AG09319 (cell line): Measurements from ENCODE around the genes ATCAY, DAPK3 and PIAS4.

- RRBS = 74% methylated on average over 15 of the region's 42 CpGs
Observed at GRCh38 chr19:3578339-3579573, 6.0 kb downstream of the HMG20B start.

DNA sequence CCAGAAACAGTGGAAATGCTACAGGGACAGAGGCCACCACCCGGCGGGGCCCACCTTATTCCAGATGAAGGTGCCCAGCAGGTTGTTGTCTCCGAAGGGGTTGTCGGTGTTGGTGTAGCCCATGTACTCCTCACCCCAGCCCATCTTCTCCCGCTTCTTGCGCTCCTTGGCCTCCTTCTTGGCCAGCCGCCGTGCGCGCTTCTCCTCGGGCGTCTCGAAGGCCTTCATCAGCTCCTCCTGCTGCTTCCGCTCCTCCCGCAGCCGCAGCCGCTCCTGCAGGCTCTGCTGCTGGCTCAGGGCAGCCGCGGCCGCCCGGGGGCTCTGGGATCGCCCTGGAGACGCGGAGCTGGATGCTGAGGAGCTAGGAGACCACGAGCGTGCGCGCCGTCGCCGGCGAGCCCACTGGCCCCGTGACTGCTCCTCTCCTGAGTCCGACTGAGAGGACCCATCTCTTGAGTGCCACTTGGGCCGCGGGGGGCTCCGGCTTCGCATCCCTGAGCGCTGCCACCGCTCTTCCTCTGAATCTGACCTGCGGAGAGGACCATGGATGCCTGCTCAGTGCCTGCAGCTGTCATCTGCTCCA is 2.9 kb downstream of the CACTIN start:
- RRBS = 94% methylated on average over 16 of the region's 41 CpGs

GRCh38 chr19:3632354-3633440 is 6.1 kb upstream of the CACTIN start:
- RRBS = 90% methylated on average over 18 of the region's 54 CpGs

GRCh38 chr19:3636539-3636741 is 9.8 kb upstream of the CACTIN start:
- RRBS = 87% methylated on average over 8 of the region's 11 CpGs

DNA sequence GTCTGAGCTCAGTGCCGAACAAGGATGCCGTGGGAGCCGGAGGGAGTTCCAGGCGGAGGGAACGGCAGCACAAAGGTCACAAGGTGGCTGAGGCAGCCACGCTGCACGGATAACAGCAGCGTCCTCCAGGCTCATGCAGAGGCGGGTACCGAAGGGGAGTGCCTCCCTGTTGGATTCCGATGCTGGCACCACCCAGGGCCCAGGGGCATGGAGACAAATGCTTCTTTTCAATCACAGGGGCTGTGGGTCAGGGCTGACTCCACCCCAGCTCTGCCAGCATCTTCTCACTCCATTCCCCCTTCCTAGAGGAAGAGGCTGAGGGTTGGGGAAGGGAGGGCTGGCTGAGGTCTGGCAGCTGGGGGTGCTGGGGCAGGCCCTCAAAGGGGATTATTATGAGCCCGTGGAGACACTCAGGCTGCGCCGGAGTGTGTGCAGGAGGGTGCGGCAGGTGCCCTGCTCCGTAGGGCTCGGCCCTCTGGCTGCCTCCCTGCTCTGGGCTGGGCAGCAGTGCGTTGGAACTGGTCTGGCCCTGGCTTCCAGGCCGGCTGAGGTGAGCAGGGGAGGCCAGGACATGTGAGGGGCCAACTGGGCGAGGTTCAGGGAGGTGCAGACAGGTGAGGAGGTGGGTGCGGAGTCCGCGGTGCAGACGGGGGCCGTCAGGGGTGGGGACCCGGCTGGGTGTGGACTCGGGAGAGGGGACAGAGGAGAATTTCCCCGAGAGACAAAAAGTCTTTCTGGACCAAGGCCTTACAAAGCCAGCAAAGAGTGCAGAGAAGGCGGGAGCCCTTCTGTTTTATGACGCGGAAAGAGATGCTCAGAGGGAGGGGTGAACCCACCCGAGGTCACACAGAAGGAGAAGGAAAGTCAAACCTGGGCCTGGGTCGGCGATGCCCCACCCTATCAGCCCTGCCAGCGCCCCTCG is 31.2 kb downstream of the PIP5K1C start:
- RRBS = no CpG with 5 or more reads among the region's 36 CpGs

DNA sequence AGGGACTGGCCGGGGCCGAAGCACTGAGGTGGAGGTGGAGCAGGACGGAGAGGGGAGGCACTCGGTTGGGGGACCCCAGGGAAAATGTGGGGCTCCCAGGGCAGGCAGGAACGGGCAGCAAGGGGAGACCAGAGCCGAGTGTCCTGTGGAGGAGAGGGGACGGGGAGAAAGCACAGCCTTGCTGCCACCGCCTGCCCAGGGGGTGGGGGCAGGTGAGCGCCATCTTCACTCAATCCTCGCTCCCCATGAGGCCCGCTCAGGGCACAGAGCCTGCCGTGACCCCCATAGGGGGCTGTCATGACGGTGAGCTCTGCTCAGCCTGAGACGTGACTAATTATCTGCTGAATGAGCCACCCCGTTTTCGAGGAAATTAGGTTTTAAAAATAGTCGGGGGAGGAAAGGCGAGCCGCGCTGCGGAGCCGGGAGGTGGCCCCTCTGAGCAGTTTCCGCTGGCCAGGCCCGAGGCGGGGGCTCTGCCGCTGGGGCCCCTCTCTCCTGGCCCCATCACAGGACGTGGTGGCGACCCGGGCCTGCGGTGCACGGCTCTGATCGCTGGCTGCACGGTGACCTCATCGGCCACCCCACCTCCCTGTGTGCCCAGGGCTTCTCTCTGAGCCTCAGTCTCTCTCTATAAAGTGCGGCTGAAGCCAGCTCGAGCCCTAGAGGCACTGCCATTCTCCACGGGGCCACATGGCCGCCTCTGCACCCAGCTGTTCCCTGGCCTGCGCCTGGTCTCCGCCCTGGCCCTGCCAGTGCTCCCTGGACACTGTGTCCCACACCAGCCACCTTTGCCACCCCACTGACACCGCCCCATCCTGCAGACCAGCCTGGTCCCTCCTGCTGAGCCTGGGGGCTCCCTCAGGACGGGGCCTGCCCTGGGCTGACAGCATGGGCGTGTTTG is 28.5 kb downstream of the PIP5K1C start:
- RRBS = no CpG with 5 or more reads among the region's 43 CpGs

DNA sequence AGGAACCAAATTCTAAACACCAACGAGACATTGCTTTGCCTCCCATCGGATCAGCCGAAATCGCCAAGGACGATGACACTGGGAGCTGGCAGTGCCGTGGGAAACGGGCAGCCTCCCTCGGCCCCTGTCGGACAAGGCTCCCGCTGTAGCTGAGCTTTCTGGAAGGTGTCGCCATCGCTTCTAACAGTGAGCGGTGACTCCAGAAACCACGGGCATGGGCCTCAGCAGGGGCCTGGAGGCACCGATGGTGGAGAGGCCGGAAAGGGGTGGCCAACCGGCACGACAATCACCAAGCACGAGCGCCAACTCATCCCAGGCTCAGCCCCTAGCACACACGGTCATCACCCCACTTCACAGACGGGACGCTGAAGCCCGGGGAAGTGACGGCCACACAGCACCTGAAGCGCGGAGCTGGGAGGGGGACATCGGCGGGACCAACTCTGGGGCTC is 2.3 kb downstream of the PIP5K1C start:
- RRBS = 89% methylated on average over 7 of the region's 29 CpGs

DNA sequence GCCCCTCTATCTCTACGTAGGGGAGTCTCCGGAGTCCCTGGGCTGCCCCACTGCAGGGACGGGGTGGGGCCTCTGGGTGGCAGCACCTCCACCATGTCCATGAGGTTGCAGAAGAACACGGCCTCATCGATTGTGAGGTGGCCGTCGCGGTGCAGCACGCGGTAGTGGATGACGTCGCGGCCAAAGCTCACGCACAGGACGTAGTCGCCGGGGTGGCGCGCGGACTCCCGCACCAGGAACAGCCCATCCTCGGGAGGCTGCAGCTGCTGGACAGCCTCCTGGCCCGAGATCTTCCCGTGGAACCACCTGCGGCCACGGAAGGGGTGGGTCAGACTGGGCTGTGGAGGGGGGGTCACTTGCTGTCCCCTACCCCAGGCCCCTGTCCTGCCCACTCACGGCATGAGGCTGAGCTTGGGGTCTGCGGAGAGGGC is 2.4 kb downstream of the MATK start:
- RRBS = no CpG with 5 or more reads among the region's 28 CpGs

- RRBS = no CpG with 5 or more reads among the region's 13 CpGs
Observed at GRCh38 chr19:3785456-3785690, 808 bp downstream of the MATK start.

GRCh38 chr19:3880329-3881372 is at the start of gene ATCAY:
TSS of gene ATCAY (plus strand) at chr19:3880685.
- RRBS = 0% methylated on average over 2 of the region's 53 CpGs

GRCh38 chr19:3931039-3931614 is 1.7 kb upstream of the NMRK2 start:
- RRBS = no CpG with 5 or more reads among the region's 10 CpGs

DNA sequence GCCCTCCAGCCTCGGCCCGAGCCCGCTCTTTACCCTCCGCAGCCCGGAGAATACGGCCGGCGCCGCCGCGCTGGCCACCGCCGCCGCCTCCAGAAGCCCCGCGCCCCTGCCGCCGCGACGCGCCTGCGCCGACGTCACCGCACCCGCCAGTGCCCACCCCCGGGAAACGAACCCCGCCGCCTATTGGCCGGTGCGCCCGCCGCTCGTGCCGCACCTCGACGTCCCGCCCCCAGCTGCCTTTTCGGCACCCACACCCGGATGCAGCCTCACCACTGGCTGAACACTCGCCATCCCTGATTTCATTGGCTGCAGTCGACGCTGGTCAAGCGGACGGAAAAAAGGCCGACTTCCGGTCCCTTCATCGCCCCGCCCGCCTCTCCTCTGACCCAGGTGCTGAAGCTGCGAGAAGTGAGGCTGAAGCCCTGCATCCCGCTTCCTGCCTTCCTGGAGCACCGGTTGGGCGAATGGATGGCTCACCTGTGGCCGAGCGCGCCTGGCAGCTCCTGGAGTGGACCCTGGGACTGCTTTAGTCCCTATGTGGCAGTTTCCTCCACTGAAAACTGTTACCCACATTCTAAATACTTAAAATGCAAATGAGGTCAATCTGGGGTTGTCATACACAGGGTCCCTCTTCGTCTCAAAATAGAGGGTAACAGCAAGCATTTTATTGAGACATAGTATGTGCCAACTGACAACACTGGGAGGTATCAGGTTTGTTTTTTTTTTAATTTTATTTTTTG is at the start of gene DAPK3:
Gene DAPK3, minus strand, starts transcription at position 111 of the 740 bp plus-strand sequence.
- RRBS = 1% methylated on average over 19 of the region's 59 CpGs

DNA sequence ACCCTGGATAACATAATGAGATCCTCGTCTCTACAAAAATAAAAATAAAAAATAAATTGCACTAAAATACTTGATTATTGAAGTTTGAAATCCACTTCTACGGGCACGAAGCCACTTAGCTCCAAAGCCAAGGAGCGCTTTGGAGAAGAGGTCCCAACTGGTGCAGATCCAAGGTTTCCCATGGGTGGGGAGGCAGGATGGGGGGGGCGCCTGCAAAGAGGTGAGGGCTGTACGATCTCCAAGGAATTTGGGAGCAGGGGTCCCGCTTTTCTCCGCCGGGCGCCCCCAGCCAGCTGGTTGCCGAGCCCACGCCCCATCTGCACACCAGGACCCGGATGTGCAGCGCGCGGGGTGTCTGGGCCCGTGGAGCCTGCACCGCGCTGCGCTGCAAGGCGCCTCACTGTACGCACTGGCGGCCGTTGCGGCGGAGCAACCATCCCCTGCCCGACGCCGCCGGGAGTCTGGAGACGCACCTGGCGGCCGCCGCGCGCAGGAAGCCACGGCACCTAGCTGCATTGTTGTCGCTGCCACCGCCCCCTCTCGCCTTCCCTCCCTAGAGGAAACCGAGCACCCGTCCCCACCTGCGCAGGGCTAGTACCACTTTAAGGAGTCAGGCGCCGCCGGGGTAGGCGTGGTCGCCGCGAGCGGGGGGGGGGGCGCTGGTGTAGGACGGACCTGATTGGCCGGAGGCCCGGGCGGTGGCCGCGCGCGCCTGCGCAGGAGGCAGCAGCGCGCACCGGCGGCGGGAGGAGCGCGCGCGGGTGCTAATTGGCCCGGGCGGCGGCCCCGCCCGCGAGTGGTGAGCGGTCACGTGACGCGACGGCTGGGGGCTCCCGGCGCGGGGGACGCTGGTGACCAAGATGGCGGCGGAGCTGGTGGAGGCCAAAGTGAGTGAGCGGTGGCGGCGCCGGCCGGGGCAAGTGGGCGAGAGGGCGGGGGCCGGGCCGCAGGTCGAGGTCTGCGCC is at the start of gene PIAS4:
Gene PIAS4, plus strand, starts transcription at position 836 of the 965 bp plus-strand sequence.
- RRBS = under 1% methylated on average over 51 of the region's 98 CpGs

GRCh38 chr19:4044876-4045296 is 21.8 kb downstream of the ZBTB7A start:
- RRBS = no CpG with 5 or more reads among the region's 22 CpGs

DNA sequence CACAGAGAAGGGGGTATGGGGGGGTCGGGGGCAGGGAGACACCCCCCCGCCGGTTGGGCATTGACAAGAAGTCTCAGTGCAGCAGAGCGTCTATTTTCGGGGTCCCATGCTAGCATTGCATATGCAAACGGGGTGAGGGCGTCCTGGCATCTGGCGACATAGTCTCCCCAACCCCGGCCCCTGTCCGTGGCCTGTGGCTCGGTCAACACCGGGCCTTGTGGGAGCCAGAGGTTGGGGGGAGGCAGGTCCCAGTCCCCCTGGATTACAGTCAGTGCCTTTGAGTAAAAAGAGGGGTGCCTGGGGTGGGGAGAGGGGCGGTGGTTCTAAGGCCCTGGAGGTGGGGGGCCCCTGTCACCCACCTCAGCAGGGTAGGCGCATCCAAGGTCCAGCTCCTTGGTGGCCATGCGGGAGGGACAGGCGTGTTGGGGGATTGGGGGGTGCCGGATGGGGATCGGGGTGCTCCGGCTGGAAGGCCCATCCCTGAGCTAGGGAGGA is 21.1 kb downstream of the ZBTB7A start:
- RRBS = no CpG with 5 or more reads among the region's 19 CpGs

GRCh38 chr19:4046940-4047469 is 19.7 kb downstream of the ZBTB7A start:
- RRBS = 86% methylated on average over 7 of the region's 26 CpGs

GRCh38 chr19:4047493-4048084 is 19.1 kb downstream of the ZBTB7A start:
- RRBS = 86% methylated on average over 9 of the region's 52 CpGs

DNA sequence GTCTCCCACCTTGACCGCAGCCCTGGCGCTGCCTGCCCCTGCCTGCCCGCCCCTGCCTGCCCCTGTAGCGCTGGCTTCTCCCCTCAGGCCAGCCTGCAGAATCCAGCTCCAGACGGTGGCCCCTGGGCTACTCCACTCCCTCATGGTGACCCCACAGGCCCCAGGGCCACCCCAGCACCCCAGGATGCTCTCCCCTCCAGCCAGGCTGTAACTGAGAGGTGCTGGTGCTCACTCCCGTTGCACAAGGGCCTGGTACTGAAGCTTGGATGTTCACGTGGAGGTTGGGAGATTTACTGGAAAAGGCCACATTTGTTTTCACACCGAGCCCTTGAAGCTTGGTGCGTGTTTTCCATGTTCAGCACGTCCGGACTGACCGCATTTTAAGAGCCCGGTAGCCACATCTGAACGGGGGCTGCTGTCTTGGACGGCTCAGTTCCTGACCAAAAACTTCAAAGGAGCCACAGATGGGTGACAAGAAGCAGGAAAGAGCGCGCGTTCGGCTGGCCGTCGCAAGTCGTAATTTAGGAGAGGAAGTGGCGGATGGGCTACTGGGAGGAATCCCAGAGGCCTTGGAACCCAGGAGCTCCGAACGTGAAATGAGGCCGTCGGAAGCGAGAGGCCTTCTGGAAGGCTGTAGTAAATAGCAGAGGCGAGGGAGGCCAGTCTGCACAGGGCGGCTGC is 11.2 kb downstream of the MAP2K2 start:
- RRBS = no CpG with 5 or more reads among the region's 30 CpGs

DNA sequence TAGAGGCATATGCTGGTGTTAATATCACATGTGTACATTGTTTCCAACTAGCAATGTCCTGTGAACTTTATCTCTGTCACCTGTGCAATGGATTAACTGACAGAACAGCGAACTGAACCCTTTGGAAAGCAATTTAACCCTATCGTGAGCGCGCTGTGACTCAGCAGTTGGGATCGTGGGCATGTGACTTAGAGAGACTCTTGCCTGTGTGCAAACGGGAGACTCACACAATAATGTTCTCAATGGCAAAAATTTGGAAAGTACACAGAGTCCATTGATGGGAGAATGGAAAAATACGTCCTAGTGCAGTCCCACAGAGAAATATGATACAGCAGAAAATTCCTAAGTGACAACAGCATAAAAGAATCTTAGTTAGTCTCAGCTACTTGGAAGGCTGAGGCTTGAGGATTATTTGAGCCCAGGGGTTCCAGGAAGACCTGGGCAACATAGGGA is 7.1 kb upstream of the MAP2K2 start:
- RRBS = no CpG with 5 or more reads among the region's 7 CpGs

GRCh38 chr19:4171798-4172445 is 10.4 kb downstream of the SIRT6 start:
- RRBS = 68% methylated on average over 2 of the region's 19 CpGs